Urinary bladder (tissue), 3 donors: ENCODE measurements around a stretch of chr14.

GRCh38 chr14:100306789-100307361, 631 bp upstream of the SLC25A29 start:
- PRO-cap = no peak
- RAMPAGE, long total RNA = no peak

GRCh38 chr14:100317824-100318667, 5.1 kb upstream of the SLC25A47 start:
- PRO-cap = no peak
- RAMPAGE, long total RNA = no peak

DNA sequence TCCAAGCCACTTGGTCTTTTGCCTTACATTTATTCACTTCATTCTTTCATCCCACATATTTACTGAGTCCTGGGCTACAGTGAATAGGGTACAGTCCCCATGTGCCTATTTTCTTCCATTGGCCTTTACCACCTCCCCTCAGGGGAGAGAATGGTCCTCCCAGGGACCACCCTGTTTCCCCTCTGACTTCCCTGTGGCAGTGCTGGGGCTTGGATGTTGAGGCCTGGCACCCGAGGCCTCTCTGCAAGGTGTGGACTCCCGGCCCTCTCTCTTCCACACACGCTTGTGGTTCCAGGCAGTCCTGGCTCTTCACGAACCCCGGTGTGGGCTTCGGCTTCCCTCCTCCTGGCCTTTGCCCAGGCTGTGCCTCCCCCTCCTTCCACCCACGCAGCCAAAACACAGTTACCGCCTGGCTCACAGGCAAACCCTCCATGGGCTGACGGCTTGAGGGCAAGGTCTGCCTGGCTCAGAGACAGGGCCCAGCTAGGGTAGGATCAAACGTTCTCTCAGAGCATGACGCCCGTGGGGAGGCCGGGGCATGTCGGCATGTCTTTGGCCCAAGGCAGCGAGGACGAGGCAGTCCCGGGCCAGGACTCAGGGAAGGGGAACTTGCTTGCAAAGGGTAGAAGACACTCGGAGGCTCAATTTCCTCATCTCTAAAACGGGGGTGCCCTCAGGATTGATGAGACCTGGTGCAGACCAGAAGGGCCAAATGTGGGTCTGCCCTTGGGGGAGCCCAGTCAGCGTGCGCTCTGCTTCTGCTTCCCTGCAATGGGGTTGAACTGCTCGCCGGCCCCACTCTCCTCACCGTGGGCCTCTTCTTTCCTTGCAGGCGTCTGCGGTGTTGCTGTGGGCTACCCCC, 2.0 kb downstream of the SLC25A47 start:
- PRO-cap = no peak
- RAMPAGE, long total RNA = no peak

DNA sequence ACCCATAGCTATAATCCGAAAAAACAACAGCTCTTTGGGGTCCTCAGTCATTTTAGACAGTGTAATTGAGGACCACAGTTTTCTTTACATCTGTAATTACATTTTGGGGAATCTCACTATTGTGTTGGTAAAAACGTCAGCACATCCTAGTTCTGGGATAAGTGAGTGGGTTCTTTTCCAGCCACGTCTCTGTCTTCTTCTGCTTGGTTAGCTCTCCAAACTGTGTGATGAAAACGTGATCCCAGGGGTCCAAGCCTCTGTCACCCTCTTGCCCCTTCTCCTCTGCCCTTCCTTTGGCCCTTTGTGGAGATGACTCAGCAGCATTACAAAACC, 15.9 kb downstream of the WDR25 start:
- PRO-cap = no peak
- RAMPAGE, long total RNA = no peak

- PRO-cap = bidirectional peak, plus-strand start at chr14:100406792, minus-strand start at chr14:100406669
- RAMPAGE, long total RNA = no peak
These were observed 30.1 kb downstream of the WDR25 start for GRCh38 chr14:100406073-100407179.

- PRO-cap = no peak
- RAMPAGE, long total RNA = no peak
These were observed 41.2 kb downstream of the WDR25 start for GRCh38 chr14:100417319-100418133.

DNA sequence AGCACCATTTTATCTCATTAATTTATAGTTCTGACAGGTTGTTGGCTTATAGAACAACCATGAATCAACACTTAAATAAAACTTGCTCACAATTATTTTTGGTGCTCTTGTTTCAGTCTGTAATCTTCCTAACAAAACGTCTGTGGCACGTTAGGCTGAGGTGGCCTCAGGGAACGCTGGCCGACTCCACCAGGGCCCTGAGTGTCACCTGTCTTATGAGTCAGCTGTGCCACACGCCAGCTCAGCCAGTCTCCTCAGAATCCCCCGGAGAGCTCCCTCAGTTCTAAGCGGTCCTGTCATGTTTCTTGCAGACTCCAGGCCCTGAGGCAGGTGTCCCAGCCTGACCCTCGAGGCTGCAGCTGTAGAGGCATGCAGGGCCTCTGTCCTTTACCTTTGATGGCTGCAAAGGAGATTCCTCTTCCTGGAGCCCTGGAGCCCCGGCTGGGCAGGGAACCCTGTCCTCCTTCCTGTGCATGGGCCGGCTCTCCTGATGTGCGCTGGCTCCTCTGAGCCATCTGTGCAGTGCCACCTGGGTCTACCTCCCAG, 95.6 kb downstream of the WDR25 start:
- PRO-cap = no peak
- RAMPAGE, long total RNA = no peak

GRCh38 chr14:100586305-100587189, 670 bp downstream of the BEGAIN start:
- PRO-cap = unidirectional peak, minus-strand start at chr14:100587094
- RAMPAGE, long total RNA = no peak

GRCh38 chr14:100658447-100658929, 68.2 kb upstream of the DLK1 start:
- PRO-cap = no peak
- RAMPAGE, long total RNA = no peak

DNA sequence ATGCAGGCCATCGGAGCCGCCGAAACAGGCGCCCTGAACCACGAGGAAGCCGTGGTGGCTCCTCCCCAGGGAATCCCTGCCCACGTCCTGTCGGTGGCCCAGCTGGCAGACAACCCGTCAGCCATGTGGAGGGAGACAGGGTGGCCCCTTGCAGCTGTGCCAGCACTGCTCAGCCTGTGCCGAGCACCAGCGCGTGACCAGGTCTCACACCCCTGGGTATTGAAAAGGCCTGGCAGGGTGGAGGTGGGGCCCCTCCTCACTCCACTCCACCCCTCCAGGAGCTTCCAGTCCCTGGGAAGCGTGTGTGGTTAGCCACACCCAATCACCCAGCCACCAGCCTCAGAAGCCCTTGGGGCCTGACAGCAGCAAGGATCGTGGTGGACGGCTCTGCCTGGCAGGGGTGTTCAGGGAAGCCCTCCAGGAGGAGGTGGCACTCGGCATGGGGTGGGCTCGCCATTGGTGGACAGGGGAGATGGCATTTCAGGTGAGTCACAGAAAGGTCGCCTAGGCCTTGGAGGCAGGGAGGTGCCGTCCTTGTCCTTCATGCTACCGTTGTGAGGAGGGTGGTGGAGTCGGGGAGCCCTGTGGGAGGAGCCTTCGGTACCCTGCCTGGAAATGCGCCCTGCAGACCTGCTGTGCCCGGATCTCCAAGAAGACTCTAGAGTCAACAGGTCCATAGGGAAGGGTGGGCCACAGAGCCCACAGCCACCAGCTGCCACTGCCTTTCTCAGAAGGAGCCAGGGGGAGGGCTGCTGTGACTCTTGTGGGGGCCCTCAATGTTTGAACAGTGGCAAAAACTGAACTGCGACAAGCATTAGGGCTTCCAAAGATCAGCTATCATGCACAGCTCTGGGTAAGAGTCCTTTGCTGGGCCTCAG, 12.2 kb upstream of the DLK1 start:
- PRO-cap = no peak
- RAMPAGE, long total RNA = no peak

DNA sequence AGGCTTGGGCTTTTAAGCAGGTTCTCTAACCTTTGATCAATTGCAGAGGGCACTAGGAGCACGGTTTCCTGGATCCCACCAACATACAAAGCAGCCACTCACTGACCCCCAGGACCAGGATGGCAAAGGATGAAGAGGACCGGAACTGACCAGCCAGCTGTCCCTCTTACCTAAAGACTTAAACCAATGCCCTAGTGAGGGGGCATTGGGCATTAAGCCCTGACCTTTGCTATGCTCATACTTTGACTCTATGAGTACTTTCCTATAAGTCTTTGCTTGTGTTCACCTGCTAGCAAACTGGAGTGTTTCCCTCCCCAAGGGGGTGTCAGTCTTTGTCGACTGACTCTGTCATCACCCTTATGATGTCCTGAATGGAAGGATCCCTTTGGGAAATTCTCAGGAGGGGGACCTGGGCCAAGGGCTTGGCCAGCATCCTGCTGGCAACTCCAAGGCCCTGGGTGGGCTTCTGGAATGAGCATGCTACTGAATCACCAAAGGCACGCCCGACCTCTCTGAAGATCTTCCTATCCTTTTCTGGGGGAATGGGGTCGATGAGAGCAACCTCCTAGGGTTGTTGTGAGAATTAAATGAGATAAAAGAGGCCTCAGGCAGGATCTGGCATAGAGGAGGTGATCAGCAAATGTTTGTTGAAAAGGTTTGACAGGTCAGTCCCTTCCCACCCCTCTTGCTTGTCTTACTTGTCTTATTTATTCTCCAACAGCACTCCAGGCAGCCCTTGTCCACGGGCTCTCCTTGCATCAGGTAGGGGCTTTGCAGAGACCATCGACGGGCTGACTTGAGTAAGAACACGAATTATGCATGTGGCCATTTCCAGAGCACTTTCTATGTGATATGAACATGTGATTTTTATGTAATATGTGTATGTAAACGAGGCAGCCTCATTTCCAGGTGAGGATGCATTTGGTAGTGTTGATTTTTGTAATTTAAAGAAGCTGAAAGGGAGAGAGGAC, 74.2 kb downstream of the RTL1 start:
- PRO-cap = no peak
- RAMPAGE, long total RNA = no peak

DNA sequence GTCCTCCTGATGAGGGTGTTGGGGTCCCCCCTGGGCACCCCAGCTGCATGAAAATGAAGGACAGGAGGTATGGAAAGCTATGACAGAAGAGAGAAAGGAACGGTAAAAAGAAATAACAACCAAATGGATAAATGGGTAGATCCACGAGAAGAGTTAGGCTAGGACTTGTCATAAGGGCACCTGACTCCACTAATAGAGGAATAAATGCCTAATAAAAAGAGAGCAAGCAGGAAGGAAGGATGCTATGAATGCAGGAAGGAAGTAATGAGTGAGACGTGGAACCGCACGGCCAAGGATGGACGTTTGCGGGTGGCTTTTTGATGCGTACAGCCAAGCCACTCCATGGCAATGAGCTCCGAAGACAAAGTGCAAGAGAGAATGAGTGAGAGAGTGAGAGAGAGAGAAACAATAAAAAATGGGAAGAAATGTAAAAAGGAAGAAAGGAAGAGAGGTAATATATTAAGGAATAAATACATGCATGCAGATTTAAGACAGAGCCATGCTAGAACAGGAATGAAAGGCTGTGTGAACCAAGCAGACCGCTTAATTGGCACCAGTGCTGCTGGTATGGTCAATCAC, 55.7 kb downstream of the RTL1 start:
- PRO-cap = no peak
- RAMPAGE, long total RNA = no peak

- PRO-cap = no peak
- RAMPAGE, long total RNA = no peak
These were observed 3.7 kb upstream of the RTL1 start for GRCh38 chr14:100907219-100907707.

DNA sequence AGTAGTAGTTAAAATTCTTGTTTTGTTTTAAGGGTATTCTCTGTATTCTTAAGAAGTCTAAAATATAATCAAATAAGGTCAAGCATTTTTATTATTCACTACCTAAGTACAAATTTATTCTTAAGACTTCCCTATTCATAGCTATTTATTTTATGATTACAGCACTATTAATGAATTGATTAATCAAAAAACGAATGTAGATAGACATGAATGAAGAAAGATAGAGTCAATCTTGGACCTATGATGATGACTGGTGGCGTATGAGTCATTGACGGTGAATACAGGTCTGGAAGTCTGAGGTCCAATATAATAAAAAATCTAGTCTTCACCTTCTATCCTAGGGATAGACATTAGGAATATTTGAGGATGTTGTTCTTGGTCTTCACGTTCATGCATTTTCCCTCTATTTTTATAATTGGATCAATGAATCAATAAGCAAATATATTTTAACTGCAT, 46.1 kb upstream of the RTL1 start:
- PRO-cap = no peak
- RAMPAGE, long total RNA = no peak

- PRO-cap = no peak
- RAMPAGE, long total RNA = no peak
These were observed 351.9 kb upstream of the RTL1 start for GRCh38 chr14:101255379-101255923.

DNA sequence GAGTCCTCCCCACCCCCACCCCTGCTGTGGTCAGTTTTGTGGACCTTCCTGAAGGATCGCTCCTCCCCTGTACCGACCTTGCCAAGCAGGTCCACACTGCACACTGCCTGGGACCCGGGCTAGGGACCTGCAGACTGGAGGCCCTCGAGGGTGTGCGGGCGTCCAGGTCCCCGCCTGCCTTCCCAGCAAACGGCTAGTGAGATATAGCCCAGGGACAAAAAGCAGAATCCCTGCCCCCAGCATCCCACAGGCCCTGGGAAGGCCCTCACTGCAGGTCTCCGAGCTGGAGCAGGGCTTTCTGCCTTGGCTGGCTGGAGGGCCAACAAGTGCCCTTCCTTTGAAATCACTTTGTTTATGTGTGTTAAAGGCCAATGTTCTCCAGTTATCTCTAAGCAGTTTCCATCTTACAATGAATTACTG, 397.4 kb upstream of the PPP2R5C start:
- PRO-cap = no peak
- RAMPAGE, long total RNA = no peak

DNA sequence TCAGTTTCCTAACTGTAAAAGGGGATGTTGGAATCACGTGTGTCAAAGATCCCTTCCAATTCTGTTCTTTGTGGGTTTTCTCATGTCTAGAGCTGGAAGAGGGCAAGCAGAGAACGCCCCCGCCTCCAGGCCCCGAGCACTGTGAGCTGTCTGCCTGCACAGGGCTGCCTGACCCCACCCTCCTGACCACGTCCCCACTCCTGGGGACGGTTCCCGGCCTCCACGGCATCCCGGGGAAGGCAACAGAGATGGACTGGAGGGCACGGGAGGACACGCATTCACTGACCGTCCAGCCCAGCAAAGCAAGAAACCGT, 287.7 kb upstream of the PPP2R5C start:
- PRO-cap = no peak
- RAMPAGE, long total RNA = no peak

GRCh38 chr14:101559792-101560897, 201.4 kb upstream of the PPP2R5C start:
- PRO-cap = no peak
- RAMPAGE, long total RNA = no peak

- PRO-cap = no peak
- RAMPAGE, long total RNA = no peak
These were observed 71.7 kb upstream of the PPP2R5C start for GRCh38 chr14:101689764-101690242.

DNA sequence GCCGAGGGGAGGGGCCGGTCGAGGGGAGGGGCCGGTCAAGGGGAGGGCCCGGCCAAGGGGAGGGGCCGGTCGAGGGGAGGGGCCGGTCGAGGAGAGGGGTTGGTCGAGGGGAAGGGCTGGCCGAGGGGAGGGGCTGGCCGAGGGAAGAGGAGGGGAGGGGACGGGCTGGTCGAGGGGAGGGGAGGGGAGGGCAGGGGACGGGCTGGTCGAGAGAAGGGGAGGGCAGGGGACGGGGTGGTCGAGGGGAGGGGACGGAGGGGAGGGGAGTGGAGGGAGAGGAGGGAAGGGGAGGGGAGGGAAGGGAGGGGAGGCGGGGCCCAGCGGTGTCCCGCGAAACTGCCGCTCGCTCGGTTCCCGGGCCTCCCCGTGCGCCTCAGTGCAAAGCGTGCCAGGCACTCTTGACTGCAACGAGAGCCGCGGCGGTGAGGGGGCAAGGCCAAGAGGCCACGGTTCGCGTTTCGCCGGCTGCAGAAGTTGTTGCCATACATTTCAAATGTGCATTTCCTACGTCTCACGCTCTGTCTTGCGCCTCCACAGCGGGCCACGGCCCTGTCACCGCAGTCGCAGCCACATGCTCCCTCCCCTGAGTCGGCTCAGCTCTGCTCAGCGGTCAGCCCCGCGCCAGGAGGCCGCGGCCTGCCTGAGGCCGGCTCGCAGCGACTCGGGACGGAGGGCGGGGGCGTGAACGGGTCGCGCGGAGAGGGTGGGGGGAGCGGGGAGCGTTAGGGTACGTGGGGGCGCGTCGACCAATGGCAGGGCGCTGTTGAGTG, 530 bp upstream of the PPP2R5C start:
- PRO-cap = unidirectional peak, plus-strand start at position 140 of the sequence; bidirectional peak, plus-strand start outside the sequence, minus-strand start at position 663 of the sequence
- RAMPAGE, long total RNA = no peak